Retinal pigment epithelial cell (primary cell): ENCODE results near the genes RPS27L and FBXL22.

DNA sequence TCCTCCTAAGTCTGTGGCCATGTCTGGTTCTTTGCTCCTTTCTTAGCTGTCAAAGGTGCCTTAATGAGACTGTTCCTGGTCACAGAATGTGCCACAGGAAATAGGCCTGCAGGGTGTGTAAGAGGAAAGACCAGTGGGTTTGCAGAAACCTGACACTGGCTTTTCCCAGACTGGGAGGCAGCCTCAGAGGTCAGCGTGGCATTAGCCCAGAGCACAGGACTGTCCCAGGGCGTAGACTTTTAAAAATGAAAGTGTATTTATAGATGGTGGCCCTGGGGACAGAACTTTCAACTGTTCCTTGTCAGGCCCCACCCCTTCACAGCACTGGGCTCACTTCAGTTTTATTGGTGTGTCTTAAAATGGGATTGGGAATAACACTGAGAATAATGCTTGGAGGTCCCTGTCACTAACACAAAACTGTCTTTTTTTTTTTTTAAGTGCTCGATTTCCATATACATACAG is 82.6 kb downstream of the TLN2 start:
- RRBS: no CpG with 5 or more reads among the region's 3 CpGs

DNA sequence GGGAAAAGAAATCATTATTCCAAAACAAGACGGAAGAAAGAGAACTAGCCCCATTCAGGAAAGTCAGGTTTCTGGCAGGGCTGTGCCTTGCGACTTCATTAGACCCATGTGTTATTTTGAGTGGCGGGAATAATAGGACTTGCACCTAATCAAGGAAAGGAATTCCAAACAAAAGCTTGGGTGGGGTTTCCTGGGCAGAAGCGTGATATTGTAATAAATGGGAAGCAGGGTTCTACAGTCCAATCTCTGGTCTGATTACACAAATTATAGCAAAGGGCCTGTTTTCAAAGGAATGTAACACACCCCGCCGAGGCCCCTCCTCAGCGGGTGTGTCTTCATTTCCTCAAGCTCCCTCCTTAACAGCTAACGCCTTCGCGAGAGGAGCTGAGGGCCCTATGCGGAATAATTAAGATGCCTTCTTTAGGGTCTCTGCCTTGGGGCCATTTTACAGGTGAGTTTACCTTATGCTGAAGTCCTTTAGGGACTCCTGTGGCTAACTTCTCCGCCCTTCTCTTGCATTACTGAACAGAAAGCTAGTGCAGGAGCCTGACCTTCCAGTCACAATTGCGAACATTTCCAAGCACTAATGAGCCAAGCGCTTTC is 170.8 kb downstream of the TLN2 start:
- RRBS: no CpG with 5 or more reads among the region's 14 CpGs

- RRBS: no CpG with 5 or more reads among the region's 4 CpGs
These were observed 217.7 kb downstream of the TLN2 start for GRCh38 chr15:62608007-62608507.

GRCh38 chr15:62894311-62894857 is 148.2 kb upstream of the TPM1 start:
- RRBS: no CpG with 5 or more reads among the region's 9 CpGs

- RRBS: 96% methylated on average over 5 of the region's 19 CpGs
These were observed 141.3 kb upstream of the TPM1 start for GRCh38 chr15:62901120-62901817.

GRCh38 chr15:62940509-62941416 is 101.8 kb upstream of the TPM1 start:
- RRBS: no CpG with 5 or more reads among the region's 11 CpGs

GRCh38 chr15:63048740-63049668 is 6.5 kb downstream of the TPM1 start:
- RRBS: 1% methylated on average over 16 of the region's 41 CpGs

DNA sequence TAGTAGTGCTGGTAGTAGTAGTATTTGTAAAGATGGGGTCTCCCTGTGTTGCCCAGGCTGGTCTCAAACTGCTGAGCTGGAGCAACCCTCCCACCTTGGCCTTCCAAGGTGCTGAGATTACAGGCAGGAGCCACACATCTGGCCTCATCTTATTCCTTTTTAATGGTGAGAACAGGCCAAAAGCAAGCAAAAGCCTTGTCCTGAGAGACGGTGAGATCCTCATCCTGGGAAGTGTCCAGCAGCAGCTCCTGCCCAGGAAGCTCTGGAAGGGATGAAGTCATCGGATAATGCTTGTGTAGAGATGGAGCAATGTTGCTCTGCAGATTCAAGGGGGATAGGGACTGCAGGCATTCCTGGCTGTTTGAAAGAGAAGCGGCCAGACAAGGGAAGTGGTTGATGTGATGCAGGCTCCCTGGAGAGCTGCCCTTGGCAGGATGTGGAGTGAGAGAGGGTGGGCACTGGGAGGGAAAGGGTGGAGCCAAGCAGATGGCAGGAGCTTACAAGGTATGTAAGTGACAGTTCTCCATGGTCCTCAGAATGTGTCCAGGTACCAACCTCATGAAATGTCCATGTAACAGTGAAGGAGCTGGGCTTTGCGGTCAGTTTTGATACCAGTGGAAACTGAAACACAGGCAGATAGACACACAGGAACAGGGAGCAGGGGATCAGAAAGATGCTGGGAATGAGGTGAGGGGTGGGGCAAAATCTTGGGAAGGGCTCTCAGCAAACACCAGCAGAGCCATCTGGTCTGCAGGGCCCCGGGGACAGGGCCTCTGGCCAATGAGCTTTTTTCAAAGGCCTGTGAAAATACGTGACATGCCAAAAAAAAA is 32.3 kb upstream of the LACTB start:
- RRBS: no CpG with 5 or more reads among the region's 6 CpGs

DNA sequence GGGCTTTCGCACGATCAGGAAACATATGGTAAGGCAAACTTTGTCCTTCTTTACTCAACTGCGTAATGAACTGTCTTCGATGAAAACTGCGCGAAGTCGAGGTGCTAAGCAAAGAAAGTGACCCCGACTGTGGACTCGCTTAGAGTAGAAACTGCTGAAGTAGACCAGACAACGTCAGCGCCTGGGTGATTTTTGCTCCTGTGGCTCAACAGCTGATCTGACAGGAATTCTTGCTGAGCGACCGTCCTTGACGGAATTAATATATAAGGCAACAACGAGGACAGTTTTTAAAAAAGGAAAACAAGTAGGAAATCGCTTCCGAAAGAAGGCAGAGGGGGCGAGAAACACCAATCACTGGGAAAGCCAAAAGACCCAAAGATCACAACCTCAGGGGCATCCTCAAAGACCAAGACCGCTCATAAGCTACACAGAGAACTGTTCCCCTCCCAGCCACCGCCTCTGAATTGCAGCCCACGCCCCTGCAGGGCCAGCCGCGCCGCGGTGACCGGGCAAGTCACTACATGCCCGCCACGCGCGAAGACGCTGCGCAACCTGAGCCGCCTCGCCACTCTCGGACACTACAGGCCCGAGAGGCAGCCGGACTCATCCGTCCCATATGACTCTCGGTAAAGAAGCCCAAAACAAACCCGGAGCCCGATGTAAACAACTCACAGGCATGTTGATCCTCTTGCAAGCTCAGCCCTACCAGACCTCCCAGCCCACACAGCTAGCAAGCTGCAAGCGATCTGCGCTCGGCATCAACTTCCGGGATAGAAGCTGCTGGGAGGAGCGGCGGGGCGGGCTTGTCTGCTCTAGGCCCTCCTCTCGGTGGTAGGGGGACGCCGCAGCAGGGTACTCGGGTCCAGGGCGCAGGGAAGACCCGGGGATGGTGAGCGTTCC is at the start of gene RPS27L:
RPS27L (minus strand) TSS at position 750 of the 900 bp plus-strand sequence.
- RRBS: under 1% methylated on average over 10 of the region's 55 CpGs

GRCh38 chr15:63308021-63308813 is 30.8 kb downstream of the APH1B start:
- RRBS: no CpG with 5 or more reads among the region's 5 CpGs

- RRBS: no CpG with 5 or more reads among the region's 7 CpGs
These were observed 45.1 kb downstream of the APH1B start for GRCh38 chr15:63322371-63322999.

DNA sequence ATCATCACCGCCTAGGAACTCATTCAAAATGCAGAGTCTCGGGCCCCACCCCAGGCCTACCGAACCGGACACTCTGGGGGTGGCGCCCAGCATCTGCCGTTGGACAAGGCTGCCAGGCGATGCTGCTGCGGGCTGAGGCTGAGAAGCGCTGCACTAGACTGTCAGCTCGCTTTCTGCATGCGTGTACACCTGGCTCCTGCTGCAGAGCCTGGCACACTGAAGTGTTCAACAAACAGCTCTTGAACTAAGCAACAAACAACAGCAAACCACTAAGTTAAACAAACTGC is 26.3 kb downstream of the CA12 start:
- RRBS: no CpG with 5 or more reads among the region's 11 CpGs

DNA sequence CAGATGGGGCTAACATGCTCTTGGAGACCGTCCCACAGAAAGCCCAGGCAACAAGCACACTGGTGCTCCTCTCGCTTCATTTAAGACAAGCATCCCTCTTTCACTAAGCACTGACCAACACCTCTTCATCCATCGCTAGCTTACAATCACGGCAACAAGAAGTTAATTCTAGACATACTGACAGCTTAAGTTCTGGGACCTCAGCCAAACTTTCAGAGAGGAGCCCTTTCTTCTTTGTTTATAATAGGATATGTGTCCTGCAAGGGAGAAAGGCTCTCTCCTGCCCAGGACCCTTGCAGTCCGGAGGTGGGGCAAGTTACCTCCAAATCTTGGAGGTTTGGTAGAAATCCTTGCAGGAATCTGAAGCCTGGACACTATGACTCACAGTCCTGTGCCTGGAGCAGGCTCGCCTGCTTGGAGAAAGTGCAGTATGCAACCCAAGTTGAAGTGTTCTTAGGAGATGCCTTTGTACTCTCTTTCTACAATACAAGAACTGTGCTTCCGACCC is 6.5 kb downstream of the CA12 start:
- RRBS: no CpG with 5 or more reads among the region's 7 CpGs

- RRBS: no CpG with 5 or more reads among the region's 4 CpGs
These were observed 38.1 kb upstream of the USP3 start for GRCh38 chr15:63466187-63466698.

DNA sequence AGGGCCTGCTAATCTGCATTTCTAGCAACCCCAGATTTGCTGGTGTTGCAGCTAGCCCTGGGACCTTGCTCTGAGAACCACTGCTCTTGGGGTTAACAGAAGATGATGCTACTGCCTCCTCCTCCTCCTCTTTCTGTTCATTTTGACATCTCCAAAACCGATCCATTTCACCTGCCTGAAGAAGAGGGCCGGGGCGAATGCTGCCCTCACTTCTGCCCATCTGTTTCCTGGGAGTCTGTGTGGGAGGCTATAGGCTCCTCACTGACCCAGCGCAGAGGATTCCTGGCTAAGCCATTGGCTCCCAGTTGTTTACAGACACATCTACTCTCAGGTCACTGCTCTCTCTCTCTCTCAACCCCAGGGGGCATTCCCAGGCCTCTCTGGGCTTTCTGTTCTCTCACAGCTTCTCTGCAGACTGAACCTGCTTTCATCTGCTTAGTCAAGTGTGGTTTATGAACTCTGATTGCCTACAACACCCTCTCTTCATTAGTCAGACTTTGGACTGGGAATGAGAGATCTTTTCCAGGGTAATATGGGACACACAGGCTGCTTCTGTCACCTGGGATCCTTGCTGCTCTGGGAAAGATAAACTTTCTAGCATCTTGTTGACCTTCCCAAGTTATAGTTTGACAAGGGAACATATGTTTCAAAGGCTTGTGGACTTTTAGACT is 30.4 kb upstream of the USP3 start:
- RRBS: no CpG with 5 or more reads among the region's 4 CpGs

DNA sequence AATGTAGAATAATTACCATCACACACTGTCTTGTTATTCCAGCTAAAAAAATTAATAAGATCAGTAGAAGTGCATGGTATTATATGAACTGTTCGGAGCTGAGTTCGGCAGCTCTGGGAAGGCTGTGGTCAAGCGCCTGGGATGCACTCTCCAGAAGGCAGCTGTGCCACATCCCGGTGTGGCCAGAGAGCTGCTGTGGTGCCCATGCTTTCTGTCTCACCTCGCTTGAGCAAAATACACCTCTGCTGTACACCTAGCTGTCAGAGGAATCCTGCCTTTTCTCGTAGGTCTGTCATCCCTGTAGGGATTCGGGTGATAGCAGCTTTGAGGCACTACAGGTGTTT is 33.9 kb upstream of the FBXL22 start:
- RRBS: no CpG with 5 or more reads among the region's 7 CpGs

DNA sequence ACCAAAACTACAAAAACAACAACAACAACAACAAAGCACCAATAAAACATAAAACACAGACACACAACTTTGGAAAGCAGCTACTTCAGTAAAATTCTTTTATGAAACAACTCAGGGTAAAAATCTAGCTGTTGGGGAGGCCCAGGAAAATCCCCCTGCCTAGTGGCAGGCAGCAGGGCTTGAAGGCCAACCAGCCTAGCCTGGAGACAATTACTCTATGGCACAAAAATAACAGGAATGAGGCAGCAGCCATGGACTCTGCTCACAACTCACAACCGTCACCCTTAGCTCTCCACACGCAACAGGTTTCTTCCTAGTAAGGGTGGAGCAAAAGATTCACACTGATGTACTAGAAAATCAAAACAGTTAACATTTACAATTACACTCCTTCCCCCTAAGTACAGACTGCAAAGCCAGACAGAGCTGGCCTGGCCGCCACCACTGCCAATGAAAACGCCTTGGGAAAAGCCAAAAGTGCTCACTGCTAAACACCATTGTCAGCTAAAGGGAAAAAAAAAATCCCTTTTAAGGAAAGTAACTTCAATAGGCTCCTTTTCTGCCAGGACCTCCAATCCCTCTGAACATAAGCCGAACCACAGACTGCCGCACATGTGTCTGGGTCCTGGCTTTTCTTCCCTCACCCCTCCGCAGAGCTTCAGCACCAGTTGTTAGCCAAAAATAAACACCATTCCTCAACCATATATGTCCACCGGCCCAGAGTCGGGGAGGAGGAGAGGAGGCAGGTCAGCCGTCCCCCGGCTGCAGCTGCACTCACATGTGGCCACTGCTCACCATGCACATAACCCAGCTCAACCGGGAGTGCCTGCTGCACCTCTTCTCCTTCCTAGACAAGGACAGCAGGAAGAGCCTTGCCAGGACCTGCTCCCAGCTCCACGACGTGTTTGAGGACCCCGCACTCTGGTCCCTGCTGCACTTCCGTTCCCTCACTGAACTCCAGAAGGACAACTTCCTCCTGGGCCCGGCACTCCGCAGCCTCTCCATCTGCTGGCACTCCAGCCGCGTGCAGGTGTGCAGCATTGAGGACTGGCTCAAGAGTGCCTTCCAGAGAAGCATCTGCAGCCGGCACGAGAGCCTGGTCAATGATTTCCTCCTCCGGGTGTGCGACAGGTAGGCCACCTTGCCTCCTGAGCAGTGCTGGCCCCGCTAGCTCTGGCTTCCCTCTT is at the start of gene FBXL22:
FBXL22 (plus strand) TSS at position 770 of the 1,184 bp plus-strand sequence.
- RRBS: 57% methylated on average over 8 of the region's 25 CpGs

DNA sequence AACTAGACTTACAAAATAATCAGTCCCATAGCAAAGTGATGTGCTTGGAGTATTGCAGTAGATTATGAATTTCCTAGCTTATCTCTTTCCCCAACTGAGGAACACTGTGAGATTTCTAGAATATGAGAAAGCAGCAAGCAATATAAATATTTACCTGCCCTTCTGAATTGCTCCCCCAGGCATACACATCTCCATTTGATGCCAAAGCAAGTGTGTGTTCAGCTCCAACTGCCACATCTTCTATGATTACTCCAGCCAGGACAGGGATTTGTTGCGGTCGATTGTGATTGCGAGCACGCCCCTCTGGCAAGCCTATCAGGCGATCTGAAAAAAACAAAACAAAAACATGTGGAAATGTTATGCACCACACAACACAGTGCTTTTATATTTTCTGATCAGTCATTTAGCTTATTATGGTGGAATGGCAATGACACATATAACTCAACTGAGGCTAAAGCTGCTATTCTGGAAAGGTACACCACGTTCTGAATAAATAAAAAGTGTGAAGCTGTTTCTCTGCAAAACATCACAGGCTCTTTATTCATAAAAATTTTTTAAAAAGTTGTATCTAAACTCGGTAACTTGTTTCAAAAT is 33.2 kb downstream of the FBXL22 start:
- RRBS: no CpG with 5 or more reads among the region's 7 CpGs